GM12878 (cell line): ENCODE measurements around a stretch of chr13.

DNA sequence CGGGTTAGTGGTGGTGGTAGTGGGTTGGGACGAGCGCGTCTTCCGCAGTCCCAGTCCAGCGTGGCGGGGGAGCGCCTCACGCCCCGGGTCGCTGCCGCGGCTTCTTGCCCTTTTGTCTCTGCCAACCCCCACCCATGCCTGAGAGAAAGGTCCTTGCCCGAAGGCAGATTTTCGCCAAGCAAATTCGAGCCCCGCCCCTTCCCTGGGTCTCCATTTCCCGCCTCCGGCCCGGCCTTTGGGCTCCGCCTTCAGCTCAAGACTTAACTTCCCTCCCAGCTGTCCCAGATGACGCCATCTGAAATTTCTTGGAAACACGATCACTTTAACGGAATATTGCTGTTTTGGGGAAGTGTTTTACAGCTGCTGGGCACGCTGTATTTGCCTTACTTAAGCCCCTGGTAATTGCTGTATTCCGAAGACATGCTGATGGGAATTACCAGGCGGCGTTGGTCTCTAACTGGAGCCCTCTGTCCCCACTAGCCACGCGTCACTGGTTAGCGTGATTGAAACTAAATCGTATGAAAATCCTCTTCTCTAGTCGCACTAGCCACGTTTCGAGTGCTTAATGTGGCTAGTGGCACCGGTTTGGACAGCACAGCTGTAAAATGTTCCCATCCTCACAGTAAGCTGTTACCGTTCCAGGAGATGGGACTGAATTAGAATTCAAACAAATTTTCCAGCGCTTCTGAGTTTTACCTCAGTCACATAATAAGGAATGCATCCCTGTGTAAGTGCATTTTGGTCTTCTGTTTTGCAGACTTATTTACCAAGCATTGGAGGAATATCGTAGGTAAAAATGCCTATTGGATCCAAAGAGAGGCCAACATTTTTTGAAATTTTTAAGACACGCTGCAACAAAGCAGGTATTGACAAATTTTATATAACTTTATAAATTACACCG, 607 bp downstream of the BRCA2 start:
- RAMPAGE, long total RNA, result no peak
- RRBS, 2 experiments, result 0 to 15% methylated on average over 4 to 6 of the region's 41 CpGs
CAGE:
- cytosol, long polyA minus RNA, result start-site peak on the plus strand centred at position 761 of the sequence, 12 bp wide, 44 reads
- cytosol, long polyA plus RNA, result no peak
- long polyA plus RNA, result no peak
- nucleolus, long total RNA, result no peak
- nucleus, long polyA plus RNA, result start-site peak on the plus strand centred at position 260 of the sequence, 69 bp wide, 29 and 45 reads in 2 replicates
- nucleus, long total RNA, result no peak

DNA sequence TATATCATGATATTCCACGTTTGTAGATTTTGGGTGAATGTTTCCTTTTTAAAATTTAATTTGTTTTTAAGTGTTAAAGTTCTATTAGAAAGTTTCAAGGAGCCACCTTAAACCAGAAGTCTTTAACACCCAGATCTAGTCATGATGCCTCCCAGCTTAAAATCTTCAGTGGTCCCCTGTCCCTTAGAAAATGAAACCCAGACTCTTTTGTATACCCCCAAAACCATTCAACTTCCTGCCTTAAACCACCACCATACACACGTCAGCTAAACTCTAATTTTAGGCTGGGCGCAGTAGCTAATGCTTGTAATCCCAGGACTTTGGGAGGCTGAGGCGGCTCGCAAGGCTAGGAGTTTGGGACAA, 37.9 kb downstream of the N4BP2L1 start:
- RAMPAGE, long total RNA, result no peak
- RRBS, 2 experiments, result no CpG with 5 or more reads among the region's 5 CpGs
CAGE:
- cytosol, long polyA minus RNA, result no peak
- cytosol, long polyA plus RNA, result no peak
- long polyA plus RNA, result no peak
- nucleolus, long total RNA, result no peak
- nucleus, long polyA plus RNA, result no peak
- nucleus, long total RNA, result no peak

DNA sequence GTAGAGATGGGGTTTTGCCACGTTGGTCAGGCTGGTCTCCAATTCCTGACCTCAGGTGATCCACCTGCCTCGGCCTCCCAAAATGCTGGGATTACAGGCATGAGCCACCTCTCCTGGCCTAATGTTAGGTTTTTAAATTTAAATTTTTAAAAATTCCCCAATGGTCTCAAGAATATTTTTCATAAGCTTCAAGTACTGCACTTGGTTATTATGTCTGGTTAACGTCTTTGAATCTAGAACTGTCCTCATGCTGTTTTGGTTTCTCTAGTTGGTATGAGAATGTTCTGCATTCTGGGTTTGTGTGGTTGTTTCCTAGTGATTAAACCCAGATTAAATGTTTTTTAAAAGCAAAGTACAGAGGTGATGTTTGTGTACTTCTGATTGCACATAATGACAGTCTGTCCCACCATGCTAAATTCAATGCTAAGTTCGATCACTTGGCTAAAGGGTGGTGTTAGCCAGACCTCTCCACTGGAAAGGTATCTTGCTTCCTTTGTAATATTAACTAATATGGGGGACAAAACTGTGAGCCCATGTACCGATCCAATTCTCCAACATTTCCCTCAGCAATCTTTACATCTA, 14.7 kb downstream of the N4BP2L1 start:
- RAMPAGE, long total RNA, result no peak
- RRBS, 2 experiments, result no CpG with 5 or more reads among the region's 5 CpGs
CAGE:
- cytosol, long polyA minus RNA, result no peak
- cytosol, long polyA plus RNA, result no peak
- long polyA plus RNA, result no peak
- nucleolus, long total RNA, result no peak
- nucleus, long polyA plus RNA, result no peak
- nucleus, long total RNA, result no peak

GRCh38 chr13:32424043-32424501, 3.9 kb downstream of the N4BP2L1 start:
- RAMPAGE, long total RNA, result no peak
- RRBS, 2 experiments, result no CpG with 5 or more reads among the region's 5 CpGs
CAGE:
- cytosol, long polyA minus RNA, result no peak
- cytosol, long polyA plus RNA, result no peak
- long polyA plus RNA, result no peak
- nucleolus, long total RNA, result no peak
- nucleus, long polyA plus RNA, result no peak
- nucleus, long total RNA, result no peak

GRCh38 chr13:32428739-32429570, 1.0 kb upstream of the N4BP2L1 start:
- RAMPAGE, long total RNA, result no peak
- RRBS, 2 experiments, result no CpG with 5 or more reads among the region's 8 CpGs
CAGE:
- cytosol, long polyA minus RNA, result no peak
- cytosol, long polyA plus RNA, result no peak
- long polyA plus RNA, result no peak
- nucleolus, long total RNA, result no peak
- nucleus, long polyA plus RNA, result no peak
- nucleus, long total RNA, result no peak

DNA sequence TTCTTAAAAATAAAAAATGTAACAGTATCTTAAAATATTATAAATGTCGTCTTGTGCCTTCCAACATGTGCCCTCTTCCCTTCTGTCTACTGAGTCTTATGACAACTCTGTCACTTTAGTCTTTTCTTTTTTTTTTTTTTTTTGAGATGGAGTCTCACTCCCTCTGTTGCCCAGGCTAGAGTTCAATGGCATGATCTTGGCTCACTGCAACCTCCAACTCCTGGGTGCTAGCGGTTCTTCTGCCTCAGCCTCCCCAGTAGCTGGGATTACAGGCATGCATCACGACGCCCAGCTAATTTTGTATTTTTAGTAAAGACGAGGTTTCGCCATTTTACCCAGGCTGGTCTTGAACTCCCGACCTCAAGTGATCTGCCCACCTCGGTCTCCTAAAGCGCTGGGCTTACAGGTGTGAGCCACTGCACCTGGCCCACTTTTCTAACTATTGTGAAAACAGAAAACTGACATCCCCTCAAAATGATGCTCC, 37.8 kb downstream of the N4BP2L2 start:
- RAMPAGE, long total RNA, result no peak
- RRBS, 2 experiments, result no CpG with 5 or more reads among the region's 9 CpGs
CAGE:
- cytosol, long polyA minus RNA, result no peak
- cytosol, long polyA plus RNA, result no peak
- long polyA plus RNA, result no peak
- nucleolus, long total RNA, result no peak
- nucleus, long polyA plus RNA, result no peak
- nucleus, long total RNA, result no peak

GRCh38 chr13:32505702-32506640, 32.6 kb downstream of the N4BP2L2 start:
- RAMPAGE, long total RNA, result no peak
CAGE:
- cytosol, long polyA minus RNA, result no peak
- cytosol, long polyA plus RNA, result no peak
- long polyA plus RNA, result no peak
- nucleolus, long total RNA, result no peak
- nucleus, long polyA plus RNA, result no peak
- nucleus, long total RNA, result no peak

GRCh38 chr13:32537602-32537834, 1.1 kb downstream of the N4BP2L2 start:
- RAMPAGE, long total RNA, result no peak
- RRBS, 2 experiments, result no CpG with 5 or more reads among the region's 4 CpGs
CAGE:
- cytosol, long polyA minus RNA, result no peak
- cytosol, long polyA plus RNA, result no peak
- long polyA plus RNA, result no peak
- nucleolus, long total RNA, result no peak
- nucleus, long polyA plus RNA, result no peak
- nucleus, long total RNA, result no peak

DNA sequence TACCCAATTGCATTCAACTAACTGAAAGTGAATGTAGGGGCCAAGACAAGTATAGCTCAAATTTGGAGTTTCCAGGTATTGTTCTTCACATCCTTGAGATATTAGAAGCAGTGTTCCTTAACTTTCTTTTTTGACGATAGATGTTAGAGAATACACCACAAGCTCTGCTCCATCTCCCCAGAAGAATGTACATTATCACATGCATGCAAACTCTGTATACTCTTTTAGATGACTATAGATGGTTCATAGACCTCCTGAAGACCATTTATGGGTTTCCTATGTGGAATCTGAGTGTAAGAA, 43.7 kb downstream of the PDS5B start:
- RAMPAGE, long total RNA, result no peak
- RRBS, 2 experiments, result no CpG with 5 or more reads among the region's 1 CpG
CAGE:
- cytosol, long polyA minus RNA, result no peak
- cytosol, long polyA plus RNA, result no peak
- long polyA plus RNA, result no peak
- nucleolus, long total RNA, result no peak
- nucleus, long polyA plus RNA, result no peak
- nucleus, long total RNA, result no peak

- RAMPAGE, long total RNA, result no peak
- RRBS, 2 experiments, result no CpG with 5 or more reads among the region's 1 CpG
CAGE:
- cytosol, long polyA minus RNA, result no peak
- cytosol, long polyA plus RNA, result no peak
- long polyA plus RNA, result no peak
- nucleolus, long total RNA, result no peak
- nucleus, long polyA plus RNA, result no peak
- nucleus, long total RNA, result no peak
Observed at GRCh38 chr13:32672220-32672783, 86.0 kb downstream of the PDS5B start.

DNA sequence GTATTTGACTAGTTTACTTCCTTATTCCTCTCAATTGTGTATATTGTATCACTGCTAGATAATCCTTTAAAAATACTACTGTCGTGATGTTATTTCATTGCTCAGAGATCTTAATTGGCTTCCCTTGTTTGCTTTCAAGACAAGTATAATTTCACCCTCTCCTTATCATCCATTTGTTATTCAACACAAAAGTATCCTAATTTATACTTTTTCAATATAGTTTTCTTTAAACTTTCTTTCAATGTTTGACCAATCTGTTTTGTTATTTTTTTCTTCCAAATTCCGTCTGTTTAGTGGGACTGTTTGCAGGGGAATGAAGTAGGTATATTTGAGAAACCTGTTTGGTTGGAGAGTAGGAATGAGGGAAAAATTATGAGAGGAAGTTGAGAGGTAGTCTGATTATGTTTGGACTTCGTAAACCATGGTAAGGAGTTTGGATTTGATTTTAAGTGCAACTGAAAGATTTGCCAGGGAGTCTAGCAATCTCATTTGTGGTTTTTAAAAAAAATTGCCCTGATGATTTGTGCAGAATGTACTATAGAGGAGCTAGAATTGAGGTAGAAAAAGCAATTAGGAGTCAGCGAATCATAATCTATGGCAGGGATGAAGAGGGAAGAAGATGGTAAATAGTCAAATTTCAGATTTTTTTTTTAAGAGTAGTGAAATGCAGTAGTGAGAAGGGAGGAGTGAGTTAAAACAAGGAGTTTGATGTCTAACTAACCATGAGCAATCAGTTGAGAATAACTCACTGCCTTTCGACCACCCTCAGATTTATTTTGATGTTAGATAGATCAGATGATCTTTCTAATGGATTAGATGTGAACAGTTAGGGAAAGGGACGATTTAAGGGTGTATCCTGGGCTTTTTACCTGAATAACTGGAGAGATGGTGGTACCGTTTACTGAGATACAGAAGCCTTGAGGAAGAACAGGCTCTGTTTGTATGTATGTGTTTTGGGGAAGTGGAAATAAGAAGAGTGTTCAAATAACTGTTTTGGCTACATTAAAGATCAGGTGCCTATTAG, 176.8 kb downstream of the PDS5B start:
- RAMPAGE, long total RNA, result no peak
- RRBS, 2 experiments, result no CpG with 5 or more reads among the region's 7 CpGs
CAGE:
- cytosol, long polyA minus RNA, result no peak
- cytosol, long polyA plus RNA, result no peak
- long polyA plus RNA, result no peak
- nucleolus, long total RNA, result no peak
- nucleus, long polyA plus RNA, result no peak
- nucleus, long total RNA, result no peak

- RAMPAGE, long total RNA, result no peak
- RRBS, 2 experiments, result no CpG with 5 or more reads among the region's 5 CpGs
CAGE:
- cytosol, long polyA minus RNA, result no peak
- cytosol, long polyA plus RNA, result no peak
- long polyA plus RNA, result no peak
- nucleolus, long total RNA, result no peak
- nucleus, long polyA plus RNA, result no peak
- nucleus, long total RNA, result no peak
Observed at GRCh38 chr13:32772132-32772873, 186.1 kb downstream of the PDS5B start.

GRCh38 chr13:33110261-33110681, 94.0 kb downstream of the KL start:
- RAMPAGE, long total RNA, result no peak
- RRBS, 2 experiments, result no CpG with 5 or more reads among the region's 6 CpGs
CAGE:
- cytosol, long polyA minus RNA, result no peak
- cytosol, long polyA plus RNA, result no peak
- long polyA plus RNA, result no peak
- nucleolus, long total RNA, result no peak
- nucleus, long polyA plus RNA, result no peak
- nucleus, long total RNA, result no peak

- RAMPAGE, long total RNA, result no peak
- RRBS, 2 experiments, result no CpG with 5 or more reads among the region's 16 CpGs
CAGE:
- cytosol, long polyA minus RNA, result no peak
- cytosol, long polyA plus RNA, result no peak
- long polyA plus RNA, result no peak
- nucleolus, long total RNA, result no peak
- nucleus, long polyA plus RNA, result no peak
- nucleus, long total RNA, result no peak
Observed at GRCh38 chr13:33112449-33113186, 96.4 kb downstream of the KL start.

DNA sequence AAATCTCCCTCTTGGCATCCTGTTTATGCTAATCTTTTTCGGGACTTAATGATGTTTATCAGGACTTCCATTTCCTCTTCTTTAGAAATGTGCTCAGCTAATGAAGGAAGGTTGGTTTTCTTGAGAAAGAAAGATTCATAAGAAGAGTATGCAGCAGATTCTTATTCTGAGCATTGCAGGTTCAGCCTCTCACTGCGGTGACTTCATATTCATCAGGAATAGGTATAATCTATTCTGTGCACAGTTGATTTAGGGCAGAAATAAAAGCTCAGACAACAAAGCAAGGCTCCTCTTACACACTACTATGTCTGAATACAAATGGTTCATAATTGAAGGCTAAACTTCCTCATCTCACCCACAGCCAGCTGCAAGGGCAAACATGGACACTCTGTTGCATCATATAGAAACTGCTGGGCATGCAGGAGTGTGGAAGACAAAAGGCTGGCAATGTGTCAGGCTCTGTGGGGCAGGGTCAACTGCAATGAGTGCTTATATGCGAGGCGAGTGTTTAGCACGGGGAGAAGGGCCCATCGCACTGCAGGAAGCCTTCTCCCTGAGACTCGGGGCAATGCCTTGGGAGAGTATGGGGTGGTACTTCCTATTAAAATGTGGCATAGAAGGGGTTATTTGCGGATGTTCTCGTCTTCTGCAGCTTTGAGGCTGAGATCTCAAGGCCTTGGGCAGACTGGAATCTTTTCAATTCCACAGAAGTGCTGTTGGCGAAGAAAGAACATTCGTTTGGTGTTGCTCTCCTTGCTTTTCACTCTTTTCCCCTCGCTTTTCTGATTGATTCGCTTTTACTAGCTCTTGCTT, 107.3 kb downstream of the KL start:
- RAMPAGE, long total RNA, result no peak
- RRBS, 2 experiments, result no CpG with 5 or more reads among the region's 13 CpGs
CAGE:
- cytosol, long polyA minus RNA, result no peak
- cytosol, long polyA plus RNA, result no peak
- long polyA plus RNA, result no peak
- nucleolus, long total RNA, result no peak
- nucleus, long polyA plus RNA, result no peak
- nucleus, long total RNA, result no peak

DNA sequence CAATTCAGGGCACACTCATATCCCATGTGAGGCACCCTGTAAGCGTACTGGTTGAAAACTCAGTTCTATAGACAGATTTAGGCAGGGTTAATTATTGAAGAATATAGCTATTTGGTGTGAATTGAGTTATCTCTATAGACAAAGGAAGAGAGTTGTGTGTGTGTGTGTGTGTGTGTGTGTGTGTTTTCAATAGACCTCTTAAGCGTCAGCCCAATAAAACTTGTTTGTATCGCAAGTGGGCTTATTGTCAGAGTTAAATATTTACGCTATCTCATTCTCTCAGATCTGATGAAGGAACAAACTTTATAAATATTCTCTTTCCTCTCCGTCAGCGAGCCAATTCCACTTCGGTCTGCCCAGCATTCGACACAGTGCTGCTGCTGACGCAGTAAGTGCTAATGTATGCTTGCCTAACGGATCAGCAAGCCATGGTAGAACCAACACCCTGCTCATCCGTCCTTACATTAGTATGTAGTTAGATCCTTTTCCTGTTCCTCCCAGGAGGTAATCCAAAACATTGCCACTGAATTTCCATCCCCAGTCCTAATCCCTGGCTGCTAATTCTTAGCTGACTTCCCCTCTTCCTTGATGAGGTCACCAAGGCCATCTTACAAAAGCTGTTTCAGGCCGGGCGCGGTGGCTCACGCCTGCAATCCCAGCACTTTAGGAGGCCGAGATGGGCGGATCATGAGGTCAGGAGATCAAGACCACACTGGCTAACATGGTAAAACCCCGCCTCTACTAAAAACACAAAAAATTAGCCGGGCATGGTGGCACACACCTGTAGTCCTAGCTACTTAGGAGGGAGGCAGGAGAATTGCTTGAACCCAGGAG, 88.1 kb downstream of the STARD13 start:
- RAMPAGE, long total RNA, result no peak
- RRBS, 2 experiments, result no CpG with 5 or more reads among the region's 19 CpGs
CAGE:
- cytosol, long polyA minus RNA, result no peak
- cytosol, long polyA plus RNA, result no peak
- long polyA plus RNA, result no peak
- nucleolus, long total RNA, result no peak
- nucleus, long polyA plus RNA, result no peak
- nucleus, long total RNA, result no peak

DNA sequence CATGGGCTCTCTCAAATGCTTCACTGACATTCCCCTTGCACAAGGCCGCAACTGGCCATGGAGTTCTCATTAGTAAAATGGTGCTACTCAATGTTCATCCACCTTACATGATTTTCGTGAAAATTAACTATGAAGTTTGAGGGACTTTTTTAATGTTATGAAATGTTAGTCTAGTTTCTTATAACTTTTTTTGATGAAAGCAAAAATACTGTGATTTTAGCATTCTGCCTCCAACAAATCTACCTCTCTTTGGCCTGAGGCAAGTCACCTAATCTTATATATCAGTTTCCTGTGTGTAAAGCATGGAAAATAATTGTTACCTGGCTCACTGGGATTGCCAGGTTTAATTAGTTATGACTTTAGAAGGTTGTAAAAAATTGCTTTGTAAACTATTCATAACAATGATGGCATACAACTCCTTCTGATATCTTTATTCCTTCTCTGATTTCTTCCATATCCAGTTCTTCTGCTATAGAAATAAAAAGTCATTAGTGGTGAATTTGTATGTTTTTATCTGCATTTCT, 51.1 kb downstream of the STARD13 start:
- RAMPAGE, long total RNA, result no peak
- RRBS, 2 experiments, result no CpG with 5 or more reads among the region's 2 CpGs
CAGE:
- cytosol, long polyA minus RNA, result no peak
- cytosol, long polyA plus RNA, result no peak
- long polyA plus RNA, result no peak
- nucleolus, long total RNA, result no peak
- nucleus, long polyA plus RNA, result no peak
- nucleus, long total RNA, result no peak

GRCh38 chr13:33281875-33282600, 3.5 kb downstream of the STARD13 start:
- RAMPAGE, long total RNA, result no peak
- RRBS, 2 experiments, result no CpG with 5 or more reads among the region's 3 CpGs
CAGE:
- cytosol, long polyA minus RNA, result no peak
- cytosol, long polyA plus RNA, result no peak
- long polyA plus RNA, result no peak
- nucleolus, long total RNA, result no peak
- nucleus, long polyA plus RNA, result no peak
- nucleus, long total RNA, result no peak

GRCh38 chr13:33537640-33538423, 252.3 kb upstream of the STARD13 start:
- RAMPAGE, long total RNA, result no peak
- RRBS, 2 experiments, result no CpG with 5 or more reads among the region's 10 CpGs
CAGE:
- cytosol, long polyA minus RNA, result no peak
- cytosol, long polyA plus RNA, result no peak
- long polyA plus RNA, result no peak
- nucleolus, long total RNA, result no peak
- nucleus, long polyA plus RNA, result no peak
- nucleus, long total RNA, result no peak

GRCh38 chr13:34538461-34538863, 403.6 kb upstream of the NBEA start:
- RAMPAGE, long total RNA, result no peak
- RRBS, 2 experiments, result no CpG with 5 or more reads among the region's 1 CpG
CAGE:
- cytosol, long polyA minus RNA, result no peak
- cytosol, long polyA plus RNA, result no peak
- long polyA plus RNA, result no peak
- nucleolus, long total RNA, result no peak
- nucleus, long polyA plus RNA, result no peak
- nucleus, long total RNA, result no peak